Left cardiac atrium (tissue), 1 donor: ENCODE measurements around a stretch of chr3.

DNA sequence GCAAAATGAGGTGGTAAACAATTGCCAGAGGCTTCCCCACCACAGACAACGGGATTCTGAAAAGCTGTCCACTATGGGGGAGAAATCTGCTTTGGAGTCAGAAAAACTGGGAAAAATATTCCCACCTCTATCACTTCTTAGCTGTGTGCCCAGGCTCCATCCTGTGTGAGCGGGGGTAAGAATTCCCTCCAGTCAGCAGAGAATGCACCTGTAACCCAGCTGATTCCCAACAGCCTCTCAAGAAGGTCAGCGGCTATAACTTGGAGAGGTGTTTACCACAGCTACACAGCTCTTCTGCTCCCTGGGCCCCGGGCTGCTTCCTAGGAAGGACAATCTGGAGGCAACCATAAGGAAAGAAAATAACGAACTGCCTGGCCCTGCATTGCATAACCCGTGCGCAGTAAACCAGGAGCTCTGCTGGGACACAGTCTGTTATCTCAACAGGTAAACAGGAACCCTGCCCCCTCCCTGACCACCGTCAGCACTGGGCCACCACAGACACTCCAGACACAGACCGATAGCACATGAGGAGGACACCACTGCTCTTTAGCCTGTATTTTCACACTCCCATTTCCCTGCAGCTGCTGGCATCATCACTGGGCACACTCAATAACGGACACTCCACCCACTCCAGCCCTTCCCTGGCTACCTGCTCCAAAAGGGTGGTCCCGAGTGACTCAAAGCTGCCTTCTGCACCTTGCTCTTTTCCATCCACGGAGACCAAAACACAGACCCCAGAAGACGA is 2.1 kb downstream of the RAB43 start:
- PRO-cap = no peak

- PRO-cap = bidirectional peak, plus-strand start at chr3:129120829, minus-strand start at chr3:129120650
These were observed 1.0 kb downstream of the RAB43 start for GRCh38 chr3:129120244-129121332.

DNA sequence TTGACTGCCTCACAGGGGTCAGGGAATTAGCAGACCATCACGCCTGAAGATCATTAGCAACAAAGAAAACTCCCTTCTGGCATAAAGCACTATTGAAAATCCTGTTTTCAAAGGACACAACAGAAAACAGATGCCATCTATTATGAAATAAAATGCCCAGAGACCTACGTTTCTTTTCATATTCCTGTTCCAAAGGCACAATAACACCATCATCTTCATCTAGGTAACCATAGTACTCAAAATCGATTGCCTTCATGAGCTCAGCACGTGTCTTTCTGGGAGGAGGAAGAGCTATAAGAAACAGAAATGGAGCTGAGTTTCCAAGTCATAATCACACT is 13.0 kb upstream of the RAB43 start:
- PRO-cap = no peak

GRCh38 chr3:129175844-129176703 is 7.6 kb downstream of the CNBP start:
- PRO-cap = no peak

DNA sequence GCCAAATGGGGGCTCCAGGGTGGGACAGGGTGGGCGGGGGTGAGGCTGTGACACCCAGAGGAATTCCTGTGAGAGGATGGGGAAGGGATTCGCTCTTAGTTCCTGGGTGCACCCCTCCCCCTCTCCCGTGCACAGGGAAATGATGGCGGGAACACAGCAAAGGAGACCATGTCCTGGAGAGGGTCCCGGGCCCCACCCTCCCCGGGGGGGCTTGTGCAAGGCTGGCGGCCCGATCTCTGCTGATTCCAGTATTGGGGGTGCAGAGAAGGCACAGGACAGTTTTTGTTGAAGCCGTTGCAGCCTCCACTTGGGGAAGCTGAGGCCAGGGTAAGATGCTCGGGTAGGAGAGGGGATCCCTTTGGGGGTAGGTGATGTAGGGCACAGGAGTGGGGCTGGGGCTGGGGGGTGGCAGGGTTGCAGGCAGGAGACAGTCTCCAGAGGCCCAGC is 956 bp upstream of the H1-10 start:
- PRO-cap = no peak

DNA sequence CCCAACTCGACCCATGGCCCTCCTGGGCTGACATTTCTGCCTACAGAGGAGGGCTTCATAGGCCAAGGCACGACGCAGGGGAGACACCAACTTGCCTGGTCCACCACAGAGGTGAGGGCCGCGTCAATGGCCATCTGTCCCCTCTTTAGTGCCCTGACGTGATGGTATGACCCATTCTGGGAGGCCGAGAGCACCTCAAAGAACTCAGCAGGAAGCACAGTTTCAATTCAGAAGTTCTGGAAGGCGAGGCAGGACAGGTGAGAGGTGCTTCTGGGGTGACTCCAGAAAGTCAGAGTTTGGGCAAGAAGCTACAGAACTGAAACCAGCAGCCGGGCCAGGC is 7.6 kb upstream of the H1-10 start:
- PRO-cap = no peak

GRCh38 chr3:129384515-129385331 is 43.7 kb downstream of the EFCAB12 start:
- PRO-cap = no peak

DNA sequence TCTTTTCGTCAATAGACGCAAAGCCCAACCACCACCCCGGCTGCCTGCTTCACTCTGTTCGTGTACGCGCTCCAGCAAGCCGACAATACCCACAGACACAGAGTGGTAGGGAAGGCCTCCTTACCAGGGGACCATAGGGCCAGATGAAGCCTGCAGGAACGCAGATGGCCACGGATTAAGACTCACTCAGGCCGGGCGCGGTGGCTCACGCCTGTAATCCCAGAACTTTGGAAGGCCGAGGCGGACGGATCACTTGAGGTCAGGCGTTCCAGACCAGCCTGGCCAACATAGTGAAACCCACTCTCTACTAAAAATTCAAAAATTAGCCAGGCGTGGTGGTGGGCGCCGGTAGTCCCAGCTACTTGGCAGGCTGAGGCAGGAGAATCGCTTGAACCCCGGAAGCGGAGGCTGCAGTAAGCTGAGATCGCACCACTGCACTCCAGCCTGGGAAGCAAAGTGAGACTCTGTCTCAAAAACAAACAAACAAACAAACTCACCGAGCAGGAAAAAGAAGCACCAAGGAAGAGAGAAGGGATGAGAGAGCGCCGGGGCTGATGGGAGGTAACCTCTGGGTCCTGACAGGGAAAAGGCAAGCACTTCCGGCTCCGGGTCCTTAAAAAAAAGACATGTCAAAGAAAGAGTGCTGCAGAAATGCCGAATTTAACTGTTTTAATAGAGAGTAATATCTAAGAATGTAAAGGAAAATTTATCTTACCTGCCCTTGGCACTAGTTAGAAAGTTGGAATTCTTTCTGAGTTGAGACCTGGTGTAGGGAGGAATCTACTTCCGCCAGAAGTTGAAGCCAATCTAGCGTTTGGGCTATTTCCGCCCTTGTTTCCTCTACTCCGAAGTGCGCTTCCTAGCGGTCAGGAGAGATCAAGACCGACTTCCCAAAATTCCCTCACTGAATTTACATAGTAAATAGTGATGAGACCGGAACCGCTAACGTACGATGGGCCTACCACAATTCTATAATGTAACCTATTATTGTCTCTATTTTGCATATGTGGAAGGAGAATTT is 29.2 kb downstream of the EFCAB12 start:
- PRO-cap = bidirectional peak, plus-strand start at position 592 of the sequence, minus-strand start at position 536 of the sequence; unidirectional peak, plus-strand start at position 915 of the sequence

DNA sequence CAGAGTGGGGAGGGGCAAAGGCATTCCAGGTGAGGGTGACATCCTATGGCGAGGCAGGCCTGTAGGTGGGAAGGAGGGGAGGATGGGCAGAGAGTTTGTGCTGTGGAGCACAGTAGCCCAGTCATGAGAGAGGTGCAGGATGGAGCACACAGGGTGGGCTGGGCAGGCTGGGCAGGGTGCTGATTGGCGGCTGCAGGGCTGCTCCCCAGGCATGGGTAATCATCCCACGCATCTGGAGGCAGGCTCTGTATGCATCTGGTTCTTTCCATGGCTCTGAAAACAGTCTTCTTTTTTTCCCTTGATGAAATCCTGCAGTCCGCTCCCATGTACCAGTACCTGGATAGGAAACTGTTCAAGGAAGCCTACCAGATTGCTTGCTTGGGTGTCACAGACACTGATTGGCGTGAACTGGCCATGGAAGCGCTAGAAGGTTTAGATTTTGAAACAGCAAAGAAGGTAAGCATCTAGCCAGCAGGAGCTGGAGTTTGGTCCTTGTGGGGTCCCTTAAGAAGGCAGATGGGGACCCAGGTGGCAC is 40.4 kb upstream of the RHO start:
- PRO-cap = no peak

DNA sequence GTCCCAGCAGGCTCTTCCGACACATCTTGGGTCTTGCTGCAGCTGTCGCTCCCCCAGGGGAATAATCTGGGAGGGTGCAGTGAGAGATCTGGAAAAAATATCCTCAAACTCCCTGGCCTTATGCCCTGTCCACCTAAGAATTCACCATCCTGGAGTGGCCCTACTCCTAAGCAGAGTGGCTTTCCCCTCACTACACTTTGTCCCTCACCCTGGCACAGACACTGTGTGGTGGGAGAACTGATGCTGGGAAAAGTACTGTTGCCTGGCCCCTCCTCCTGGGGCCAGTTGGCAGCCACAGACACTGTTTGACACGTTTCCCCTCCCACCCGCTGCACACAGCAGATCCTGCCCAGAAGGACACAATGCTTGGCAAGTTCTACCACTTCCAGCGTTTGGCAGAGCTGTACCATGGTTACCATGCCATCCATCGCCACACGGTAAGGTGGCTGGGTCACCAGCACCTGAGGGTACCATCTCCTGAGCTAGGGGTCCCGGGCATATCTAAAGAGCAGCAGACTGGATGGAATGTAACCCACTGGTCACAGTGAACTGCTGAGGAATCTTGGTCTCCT is 21.0 kb upstream of the RHO start:
- PRO-cap = no peak

GRCh38 chr3:129576721-129577334 is 29.6 kb downstream of the PLXND1 start:
- PRO-cap = no peak

GRCh38 chr3:130122770-130123263 is 41.2 kb downstream of the ALG1L2 start:
- PRO-cap = no peak

DNA sequence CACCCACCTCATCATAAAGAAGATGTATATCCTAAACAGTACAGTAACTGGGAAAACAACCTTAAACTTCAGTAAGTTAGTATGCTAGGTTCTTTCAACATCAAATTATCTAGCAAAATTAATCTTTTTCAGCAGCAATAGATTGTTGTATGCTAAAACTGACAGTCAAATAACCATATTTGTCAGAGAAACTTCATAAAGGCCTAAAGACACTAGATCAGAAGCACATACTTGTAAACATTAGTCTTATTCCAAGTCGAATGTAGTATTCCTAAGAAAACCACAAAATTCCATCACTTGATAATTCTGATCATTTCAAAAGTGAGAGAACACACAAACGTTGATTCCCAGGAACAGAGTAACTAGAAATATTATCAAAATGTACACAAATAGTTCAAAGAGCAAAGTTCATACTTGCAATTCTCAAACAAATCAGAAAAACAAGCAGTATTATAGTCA is 13.6 kb downstream of the PIK3R4 start:
- PRO-cap = no peak

- PRO-cap = no peak
These were observed 52.4 kb upstream of the ATP2C1 start for GRCh38 chr3:130841351-130841963.

DNA sequence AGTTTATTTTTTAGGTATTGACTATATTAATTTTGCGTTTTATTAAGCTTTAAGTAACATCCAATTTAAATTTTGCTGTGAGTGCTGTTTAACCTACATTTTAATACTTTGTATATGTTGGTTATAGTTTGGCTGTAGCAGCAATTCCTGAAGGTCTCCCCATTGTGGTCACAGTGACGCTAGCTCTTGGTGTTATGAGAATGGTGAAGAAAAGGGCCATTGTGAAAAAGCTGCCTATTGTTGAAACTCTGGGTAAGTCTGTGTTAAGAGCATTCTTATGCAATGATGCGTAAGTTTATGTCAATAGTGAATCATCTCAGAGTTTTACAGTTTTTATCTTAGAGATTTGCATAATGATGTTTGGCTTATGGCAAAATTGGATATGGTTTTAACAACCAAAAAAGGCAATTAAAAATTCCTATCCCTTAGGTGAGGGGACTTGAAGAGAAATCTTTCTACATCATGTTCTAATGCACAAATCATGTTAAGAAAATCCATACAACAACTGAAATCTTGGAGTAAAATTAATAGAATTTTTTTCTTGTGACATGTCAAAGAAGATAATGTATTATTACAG is 62.7 kb downstream of the ASTE1 start:
- PRO-cap = no peak

GRCh38 chr3:131025476-131025902 is 1.1 kb downstream of the ASTE1 start:
- PRO-cap = no peak

DNA sequence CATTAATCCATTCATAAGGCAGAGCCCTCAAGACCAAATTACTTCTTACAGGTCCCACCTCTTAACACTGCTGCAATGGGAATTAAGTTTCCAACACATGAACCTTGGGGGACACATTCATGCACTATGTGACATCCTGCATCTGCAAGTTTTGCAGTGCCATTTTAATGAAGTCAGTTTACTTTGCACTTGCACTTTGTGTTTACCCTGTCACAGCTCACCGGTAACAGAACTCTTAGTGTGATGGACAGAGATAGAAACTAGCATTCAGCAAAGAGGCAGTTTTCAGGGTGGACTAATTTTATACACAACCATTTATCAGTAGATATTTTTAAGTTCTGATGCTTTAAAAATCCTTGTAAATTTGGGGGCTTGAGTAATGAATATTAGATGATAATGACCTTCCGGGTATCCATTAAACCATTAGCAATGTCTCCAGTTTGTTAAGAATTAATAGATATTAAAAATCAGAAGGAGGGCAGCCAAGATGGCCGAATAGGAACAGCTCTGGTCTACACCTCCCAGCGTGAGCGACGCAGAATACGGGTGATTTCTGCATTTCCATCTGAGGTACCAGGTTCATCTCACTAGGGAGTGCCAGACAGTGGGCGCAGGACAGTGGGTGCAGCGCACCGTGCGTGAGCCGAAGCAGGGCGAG is 50.4 kb upstream of the NUDT16 start:
- PRO-cap = no peak

DNA sequence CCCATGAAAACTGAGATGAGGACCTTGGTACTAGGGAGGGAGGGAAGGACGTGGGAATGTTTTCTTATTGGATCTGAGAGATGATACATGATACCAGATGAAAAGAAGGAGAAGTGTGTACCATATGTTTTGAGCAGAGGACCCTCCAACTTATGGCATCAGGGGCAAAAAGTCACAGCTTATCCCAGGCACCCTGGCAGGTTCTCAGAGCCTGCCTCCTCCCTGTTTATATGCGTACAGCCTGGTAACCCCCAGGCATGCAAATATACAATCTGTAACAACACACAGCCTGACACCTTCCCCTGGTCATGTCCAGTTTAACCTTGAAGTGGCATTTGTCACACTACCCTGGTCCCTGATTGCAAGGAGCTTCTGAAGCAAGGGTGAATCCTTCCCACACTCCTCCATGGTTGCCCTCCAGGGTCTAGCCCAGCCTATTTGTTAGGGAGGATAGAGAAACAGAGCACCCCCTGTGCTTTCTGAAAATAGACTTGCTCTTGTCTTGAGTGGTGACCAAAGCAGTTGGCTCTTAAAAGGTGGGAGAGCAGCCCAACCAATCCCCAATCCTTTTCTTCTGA is 1.9 kb downstream of the NUDT16 start:
- PRO-cap = no peak

DNA sequence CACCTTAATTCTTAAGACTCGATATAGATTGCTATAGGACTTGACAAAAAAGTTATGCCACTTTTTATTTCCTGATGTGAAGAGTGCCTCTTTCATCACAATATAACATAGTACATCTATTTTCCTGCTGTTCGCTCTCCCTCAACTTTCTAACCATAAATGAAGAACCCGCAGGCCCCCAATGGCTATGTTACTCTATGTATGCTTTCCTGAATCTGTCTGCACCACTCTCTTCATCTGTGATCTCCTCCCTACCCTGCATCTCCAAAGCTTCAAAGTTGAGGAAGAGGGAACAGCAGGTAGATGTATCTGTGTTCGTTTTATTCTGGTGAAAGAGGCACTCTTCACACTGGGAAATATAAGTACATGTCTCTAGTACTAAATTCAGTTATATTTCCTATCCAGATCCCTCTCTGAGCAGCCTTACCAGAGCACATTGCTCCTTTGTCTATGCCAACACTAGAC is 9.8 kb downstream of the MRPL3 start:
- PRO-cap = no peak

GRCh38 chr3:132284562-132285011 is 32.6 kb upstream of the ACP3 start:
- PRO-cap = bidirectional peak, plus-strand start at chr3:132284862, minus-strand start at chr3:132284817